Gallbladder (tissue), 1 donor: ENCODE measurements around a stretch of chr3.

DNA sequence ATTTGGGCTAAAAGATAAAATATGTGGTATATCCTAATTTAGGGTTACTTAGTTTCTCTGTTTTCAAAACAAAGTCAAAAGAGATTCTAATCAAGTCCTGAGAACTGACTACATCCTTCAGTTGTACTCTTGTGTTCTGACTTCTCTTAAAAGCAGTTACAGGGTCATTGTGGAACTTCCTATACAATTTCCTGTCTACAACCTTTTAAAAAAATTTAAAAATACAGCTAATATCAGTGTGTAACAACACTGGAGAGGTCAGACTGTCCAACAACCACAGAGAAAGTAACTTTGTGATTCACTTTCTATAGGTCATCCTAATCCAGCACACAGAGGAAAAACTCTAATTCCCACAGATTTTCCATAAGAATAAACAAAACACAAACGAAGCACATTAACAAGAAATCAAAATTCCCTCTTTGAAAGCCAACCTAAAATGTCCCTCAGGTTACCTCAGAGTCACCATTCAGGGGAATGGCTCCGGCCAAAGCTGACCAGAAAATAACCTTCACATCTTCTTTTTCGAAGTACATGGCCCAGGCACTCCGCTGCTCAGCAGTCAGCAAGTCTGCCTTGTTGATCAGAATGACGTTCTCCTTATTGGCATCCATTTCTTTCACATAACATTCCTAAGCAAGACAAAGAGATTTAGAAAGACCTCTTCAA is 13.4 kb downstream of the LSG1 start:
- PRO-cap = no peak

DNA sequence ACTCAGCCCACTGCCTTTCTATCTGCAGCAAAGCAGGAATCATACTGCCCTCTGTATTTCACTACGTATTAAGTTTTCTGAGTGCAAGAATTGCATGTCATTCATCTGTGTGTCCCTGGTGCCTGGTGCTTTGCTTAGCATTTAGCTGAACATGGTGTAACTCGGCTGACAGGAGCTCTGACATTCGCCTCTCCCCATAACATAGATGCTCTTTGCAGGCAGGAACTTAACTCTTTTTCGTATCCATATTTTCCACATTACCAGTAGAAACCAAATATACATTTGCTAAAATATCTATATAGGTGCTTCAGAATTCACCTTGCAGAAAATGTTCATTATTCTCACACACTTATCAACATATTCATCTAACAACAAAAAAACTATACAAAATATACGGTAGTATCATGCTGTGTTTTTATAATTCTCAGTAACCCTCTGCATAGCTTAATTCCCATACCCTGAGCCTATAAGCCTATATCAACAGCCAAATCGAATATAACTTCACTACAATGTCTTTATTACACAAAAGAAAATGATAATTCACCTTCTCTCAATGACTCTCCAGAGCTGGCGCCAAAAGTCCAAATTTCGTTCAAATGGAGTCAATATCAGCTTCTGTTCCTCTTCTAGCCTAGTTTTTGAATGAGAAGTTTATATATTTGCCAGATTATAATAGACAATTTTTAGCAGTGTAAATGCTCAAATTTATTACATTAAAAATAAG is 6.8 kb downstream of the LSG1 start:
- PRO-cap = no peak

- PRO-cap = no peak
Measured at GRCh38 chr3:194852819-194853686, 167.4 kb downstream of the FAM43A start.

DNA sequence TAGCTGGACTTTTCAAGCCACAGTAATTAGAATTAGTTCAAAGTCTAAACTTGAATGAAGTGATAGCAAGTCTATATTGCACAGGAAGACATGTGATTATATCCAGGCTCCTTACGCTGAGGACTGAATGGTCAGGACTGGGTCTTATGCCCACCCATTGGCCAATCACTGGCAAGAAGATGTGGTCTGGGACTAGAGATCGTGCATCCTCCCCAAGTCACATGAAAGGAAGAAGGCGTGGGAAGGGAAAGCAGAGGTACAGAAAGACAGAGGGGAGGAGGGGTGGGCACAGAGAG is 227.7 kb downstream of the FAM43A start:
- PRO-cap = no peak

DNA sequence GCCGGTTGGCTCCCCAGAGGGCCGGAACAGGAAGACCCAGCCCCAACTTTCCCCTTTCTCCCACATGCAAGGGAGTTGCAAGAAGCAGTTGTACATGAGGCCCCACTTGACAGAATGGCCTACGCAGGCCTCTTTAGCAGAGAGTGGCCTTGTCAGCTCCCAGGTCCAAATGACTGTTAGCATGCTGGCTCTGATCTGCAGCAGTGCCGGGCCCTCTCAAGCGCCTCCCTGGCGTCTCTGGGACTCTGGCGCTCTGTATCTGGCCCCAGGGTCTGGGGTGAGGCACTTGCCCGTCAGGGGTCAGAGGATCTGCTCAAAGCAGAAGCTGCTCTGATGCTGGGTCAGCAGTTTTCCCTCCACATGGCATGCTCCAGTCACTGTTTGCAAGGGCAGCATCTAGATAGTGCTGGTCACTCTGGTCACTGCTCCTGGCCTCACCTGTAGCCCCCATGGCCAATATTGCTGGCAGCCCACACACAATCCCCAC is 254.4 kb downstream of the FAM43A start:
- PRO-cap = no peak

- PRO-cap = no peak
Measured at GRCh38 chr3:195102696-195103063, 168.3 kb downstream of the XXYLT1 start.

- PRO-cap = no peak
Measured at GRCh38 chr3:195148417-195149162, 122.4 kb downstream of the XXYLT1 start.

GRCh38 chr3:195210672-195211128 is 60.3 kb downstream of the XXYLT1 start:
- PRO-cap = no peak

- PRO-cap = no peak
Measured at GRCh38 chr3:195286467-195287081, 15.6 kb upstream of the XXYLT1 start.

DNA sequence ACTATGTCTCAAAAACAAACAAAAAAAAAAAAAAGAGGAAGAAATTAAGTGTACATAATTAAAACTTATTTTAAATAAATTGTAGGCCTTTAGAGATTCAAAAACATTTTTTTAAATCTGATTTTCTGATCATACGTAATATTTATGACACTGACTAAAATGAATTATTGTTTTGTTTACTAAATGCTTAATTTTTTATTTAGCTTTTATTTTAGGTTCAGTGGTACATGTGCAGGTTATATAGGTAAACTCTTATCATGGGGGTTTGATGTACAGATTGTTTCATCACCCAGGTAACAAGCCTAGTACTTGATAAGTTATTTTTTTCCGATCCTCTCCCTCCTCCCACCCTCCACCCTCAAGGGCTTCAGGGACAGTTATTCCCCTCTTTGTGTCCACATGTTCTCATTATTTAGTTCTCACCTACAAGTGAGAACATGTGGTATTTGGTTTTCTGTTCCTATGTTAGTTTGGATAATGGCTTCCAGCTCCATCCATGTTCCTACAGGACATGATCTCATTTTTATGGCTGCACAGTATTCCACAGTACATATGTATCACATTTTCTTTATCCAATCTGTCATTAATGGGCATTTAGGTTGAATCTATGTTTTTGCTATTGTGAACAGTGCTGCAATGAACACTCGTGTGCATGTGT is 73.6 kb downstream of the ACAP2 start:
- PRO-cap = no peak

DNA sequence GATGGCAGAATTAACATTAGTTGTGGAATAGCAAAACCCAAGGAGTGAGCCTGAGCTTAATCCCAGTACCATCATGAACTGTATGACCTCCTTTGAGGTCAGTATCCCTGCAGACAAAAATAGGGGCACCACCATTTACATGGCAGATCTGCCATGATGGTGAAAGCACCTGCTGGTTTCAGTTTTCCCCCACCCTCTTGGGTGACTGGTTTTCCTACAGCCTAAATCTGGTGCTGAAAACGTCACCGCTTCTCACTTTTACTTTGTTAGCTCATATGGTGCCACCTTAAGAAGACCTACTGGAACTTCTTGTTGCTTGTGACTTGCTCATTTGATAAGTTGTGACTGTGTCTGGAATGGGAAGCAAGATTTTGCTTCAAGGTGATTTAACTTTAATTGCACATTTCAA is 5.2 kb downstream of the PPP1R2 start:
- PRO-cap = no peak

- PRO-cap = no peak
Measured at GRCh38 chr3:195614742-195615017, 30.9 kb upstream of the APOD start.

DNA sequence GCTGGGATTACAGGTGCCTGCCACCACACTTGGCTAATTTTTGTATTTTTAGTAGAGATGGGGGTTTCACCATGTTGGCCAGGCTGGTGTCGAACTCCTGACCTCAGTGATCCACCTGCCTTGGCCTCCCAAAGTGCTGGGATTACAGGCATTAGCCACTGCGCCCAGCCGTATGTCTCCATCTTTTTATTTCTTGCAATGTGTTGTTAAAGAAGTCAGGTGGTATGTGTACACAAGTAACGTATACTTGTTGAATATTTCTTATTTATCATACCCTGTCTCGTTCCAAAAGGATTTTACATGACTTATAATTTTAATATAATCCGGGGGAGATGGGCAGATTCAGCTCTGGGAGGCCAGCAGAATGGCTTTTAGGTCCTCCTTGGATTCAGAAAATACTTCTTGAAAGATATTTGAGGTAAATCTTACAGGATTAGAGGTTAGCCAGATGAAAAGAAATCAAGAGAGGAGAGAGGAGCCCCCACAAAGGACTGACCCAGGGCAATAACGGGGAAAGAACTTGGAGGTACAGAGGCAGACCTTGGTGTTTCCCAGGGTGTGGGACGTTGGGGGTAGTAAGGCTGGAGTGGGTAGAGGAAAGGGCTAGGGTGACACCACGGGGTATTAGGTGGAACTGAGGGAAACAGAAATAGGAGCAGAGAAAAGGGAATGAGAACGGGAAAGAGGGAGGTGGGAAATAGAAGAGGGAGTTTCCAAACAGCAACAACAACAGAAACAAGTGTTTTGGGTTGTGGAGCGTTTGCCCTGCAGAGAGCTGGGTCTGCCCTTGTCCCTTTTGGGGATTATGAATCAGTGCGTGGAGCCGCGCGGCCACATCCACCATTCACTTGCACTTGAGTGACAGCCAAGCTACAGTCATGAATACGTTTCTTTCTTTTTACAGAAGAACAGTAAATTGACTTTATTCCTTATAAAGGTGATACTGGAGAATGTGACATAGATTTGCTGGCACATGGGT is 27.0 kb upstream of the MUC20 start:
- PRO-cap = no peak

- PRO-cap = no peak
Measured at GRCh38 chr3:195696385-195697145, 24.2 kb upstream of the MUC20 start.

DNA sequence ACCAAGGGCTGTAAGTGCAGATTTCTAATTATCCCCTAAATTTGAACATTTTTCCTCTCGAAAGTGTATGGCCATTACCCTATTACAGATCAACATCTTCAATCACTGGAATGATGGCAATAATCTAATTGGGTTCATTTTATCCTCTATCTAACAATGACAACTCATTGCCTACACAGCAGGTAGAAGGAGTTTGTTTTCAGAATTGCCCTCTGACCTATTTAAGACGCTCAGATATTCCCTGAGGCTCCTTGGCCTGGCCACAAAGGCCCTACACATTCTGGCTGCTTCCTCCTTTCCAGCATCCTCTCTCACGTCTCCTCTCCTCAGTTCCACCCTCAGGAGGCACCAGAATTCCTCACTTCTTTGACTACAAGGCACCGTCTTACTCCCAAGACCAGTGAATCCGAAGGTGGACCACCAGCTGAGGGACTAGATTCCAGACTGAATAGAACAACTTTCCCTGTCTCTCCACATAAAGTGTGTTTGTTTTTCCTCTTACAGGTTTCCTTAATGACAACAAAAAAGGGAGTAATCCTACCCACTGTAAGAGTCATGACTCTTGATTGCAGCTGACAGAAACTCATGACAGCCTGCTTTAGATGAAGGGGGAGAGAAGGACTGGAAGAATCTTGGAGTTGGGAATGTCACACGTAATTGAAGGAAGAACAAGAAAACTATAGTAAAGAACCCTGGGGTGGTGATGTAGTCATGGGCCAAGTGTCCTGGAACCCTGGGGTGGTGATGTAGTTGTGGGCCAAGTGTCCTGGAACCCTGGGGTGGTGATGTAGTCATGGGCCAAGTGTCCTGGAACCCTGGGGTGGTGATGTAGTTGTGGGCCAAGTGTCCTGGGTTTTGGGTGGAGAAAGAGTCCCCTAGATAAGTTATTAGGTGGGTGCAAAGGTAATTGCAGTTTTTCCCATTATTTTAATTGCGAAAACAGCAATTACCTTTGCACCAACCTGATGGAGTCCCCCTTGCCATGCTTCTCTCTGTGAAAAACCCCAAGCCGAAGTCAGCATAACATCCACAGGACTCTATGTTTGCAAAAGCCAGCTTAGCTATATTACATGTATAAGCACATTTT is 21.9 kb upstream of the MUC20 start:
- PRO-cap = no peak

DNA sequence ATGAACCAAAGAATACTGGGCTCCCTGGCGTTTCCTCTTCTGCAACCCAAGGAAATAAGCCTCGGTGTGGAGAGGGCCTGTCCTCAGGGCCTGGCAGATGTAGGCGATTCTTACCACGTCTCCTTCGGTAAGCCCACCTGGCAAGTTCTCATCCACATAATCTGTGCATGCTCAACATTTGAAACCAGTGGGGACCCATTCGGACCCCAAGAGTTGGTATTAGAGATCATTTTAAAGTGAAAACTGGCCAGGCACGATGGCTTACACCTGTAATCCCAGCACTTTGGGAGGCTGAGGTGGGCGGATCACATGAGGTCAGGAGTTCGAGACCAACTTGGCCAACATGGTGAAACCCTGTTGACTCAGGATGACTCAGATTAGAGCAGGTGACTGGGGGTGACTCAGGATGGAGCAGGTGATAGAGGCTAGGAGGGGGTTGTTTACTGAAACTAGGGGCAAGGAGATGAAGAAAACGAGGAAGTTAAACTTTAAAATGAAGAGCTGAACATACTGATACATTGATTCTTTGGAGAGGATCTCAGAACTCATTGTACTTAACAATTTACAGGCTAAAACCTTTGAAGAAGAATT is 4.9 kb upstream of the MUC20 start:
- PRO-cap = no peak

DNA sequence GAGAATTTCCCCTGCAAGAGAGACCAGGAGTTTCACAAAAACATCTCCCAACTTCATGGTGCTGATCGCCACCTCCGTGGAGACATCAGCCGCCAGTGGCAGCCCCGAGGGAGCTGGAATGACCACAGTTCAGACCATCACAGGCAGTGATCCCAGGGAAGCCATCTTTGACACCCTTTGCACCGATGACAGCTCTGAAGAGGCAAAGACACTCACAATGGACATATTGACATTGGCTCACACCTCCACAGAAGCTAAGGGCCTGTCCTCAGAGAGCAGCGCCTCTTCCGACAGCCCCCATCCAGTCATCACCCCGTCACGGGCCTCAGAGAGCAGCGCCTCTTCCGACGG is 4.1 kb downstream of the MUC20 start:
- PRO-cap = no peak

DNA sequence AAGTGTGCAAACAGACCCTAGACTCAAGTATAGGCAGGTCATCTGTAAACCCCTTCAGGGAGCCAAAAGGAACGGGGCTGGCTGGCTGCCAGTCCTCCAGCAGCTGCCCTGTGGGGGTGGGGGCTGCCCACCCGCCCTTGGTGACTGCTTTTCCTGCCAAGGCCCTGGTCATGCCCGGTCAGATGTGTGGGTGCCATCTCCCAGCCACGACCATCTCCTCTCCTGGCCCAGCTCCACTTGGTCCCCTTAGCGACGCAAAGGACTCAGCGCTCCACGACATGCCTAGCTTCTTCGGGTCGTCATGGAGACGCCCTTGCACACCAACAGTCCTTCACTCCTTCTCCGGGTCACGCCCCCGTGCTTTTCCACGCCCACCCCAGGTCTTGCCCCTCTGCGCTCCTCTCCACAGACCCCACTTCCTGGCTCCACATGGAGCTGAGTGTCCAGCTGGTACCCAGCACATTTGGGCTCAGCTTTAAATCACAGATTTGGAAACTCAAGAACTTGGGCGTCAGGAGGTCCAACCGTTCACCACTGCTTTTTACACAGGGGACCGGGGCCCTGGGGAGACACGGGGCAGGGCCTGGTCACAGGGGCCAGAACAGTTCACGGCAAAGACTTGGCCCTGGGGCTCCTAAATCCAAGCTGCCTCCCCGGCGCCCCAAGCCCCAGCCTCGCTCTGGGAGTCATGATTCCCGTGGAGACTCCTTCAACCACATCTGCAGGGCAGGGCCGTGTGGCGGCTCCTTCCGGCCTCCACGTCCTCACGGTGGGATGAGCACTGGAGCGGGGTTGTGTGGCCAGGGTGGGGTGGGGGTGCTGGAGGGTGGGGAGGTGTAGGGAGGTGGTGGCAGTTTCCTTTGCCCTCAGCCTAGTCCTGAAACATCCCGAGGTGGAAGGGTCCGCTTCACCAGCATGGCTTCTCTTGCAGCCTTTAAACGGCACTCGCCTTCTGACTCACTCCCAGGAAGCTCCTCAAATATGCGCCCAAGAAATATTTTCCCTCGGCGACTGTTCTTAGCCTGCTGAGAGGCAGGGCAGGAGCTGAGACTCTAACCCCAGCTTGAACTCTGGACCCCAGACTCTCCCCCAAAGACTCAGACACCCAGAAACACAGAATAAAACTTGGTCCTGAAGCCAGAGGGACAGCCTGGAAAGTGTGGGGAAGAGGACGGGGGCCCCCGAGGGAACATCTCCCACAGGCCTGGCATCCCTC is 2.0 kb downstream of the MUC4 start:
- PRO-cap = no peak

- PRO-cap = no peak
Measured at GRCh38 chr3:195878652-195878914, 29.8 kb downstream of the TNK2 start.

GRCh38 chr3:195955324-195956085 is 47.2 kb upstream of the TNK2 start:
- PRO-cap = no peak